ENCODE measurements around a stretch of chr1.

DNA sequence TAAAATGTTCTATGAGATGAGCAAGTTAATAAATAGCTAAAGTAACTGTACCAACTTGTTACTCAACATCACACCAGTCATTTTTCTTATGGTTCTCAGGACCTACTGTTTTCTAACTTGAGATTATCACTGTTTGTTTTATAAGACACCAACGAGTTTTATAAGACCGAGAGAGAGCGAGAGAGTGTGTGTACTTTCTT, 12.4 kb downstream of the ELK4 start:
- RRBS = no CpG with 5 or more reads among the region's 3 CpGs
CAGE:
- cytosol, long polyA plus RNA = no peak
- long polyA plus RNA = no peak
- nucleus, long polyA plus RNA = no peak

- RRBS = no CpG with 5 or more reads among the region's 3 CpGs
CAGE:
- cytosol, long polyA plus RNA = no peak
- long polyA plus RNA = no peak
- nucleus, long polyA plus RNA = no peak
These were observed 20.8 kb upstream of the SLC45A3 start for GRCh38 chr1:205701011-205701541.

DNA sequence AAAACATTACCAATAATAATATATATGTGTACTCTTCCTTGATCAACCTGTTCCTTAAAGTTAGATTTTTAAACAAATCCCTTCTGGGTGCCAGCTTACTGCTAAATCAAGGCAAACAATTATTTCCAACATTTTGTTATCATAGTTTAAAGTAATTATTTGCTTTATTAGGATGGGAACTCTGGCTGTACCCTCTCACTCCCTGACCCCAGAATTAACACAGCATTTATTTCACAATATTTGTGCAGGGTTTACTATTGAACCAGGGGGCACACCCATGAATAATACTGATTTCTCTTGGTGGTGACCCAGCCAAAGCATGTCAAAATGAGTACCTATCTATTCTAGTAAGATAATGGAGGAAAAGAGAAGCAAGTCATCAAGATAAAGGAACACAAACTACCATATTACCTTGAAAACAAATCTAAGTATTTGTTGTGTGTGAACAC, 30.1 kb upstream of the SLC45A3 start:
CAGE:
- cytosol, long polyA plus RNA = no peak
- long polyA plus RNA = no peak
- nucleus, long polyA plus RNA = no peak

DNA sequence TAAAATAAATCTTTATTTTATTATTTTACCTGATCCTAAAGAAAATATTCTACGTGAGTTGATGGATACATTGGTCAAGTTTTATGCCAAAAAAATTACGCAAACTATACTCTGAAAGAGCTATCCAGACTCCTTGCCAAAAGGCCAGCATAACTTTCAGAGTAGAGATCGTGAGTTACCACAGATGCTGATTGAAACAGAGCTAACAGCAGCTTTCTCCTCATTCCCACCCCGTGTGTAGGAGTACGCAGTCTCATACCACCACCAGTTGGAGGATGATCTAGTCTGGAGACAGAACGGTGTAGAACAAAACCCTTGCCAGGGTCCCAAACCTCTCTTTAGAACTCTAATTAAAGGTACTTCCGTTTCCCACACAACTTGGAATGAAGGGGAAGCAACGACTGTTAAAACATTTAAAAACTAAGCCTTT, 1.6 kb downstream of the NUCKS1 start:
- RRBS = no CpG with 5 or more reads among the region's 8 CpGs
CAGE:
- cytosol, long polyA plus RNA = no peak
- long polyA plus RNA = no peak
- nucleus, long polyA plus RNA = no peak

- RRBS = 1% methylated on average over 12 of the region's 47 CpGs
CAGE:
- cytosol, long polyA plus RNA = no peak
- long polyA plus RNA = no peak
- nucleus, long polyA plus RNA = no peak
These were observed 948 bp downstream of the NUCKS1 start for GRCh38 chr1:205748822-205749646.

DNA sequence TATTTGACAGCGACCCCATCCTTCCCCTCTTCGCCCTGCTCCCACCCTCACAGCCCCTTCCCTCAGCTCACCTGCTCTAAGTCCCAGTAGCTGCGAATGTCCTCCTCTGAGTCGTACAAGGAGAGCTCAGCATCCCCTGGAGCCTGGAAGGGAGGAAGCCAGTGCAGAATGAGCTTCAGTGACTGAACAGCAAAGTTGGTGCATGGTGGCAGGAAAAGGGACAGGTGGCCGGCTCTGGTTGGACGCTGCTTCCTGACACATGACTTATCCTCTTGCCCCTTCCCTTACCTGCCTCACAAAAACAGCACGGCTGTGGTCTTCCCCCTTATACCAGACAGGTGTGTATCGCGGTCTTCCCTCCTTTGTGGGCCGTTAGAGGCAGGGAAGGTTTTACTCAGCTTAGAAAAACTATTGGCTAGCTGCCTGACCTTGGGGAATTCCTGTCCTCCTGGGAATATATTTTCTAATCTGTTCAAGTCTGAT, 26.0 kb downstream of the SLC26A9 start:
- RRBS = no CpG with 5 or more reads among the region's 10 CpGs
CAGE:
- cytosol, long polyA plus RNA = no peak
- long polyA plus RNA = no peak
- nucleus, long polyA plus RNA = no peak

DNA sequence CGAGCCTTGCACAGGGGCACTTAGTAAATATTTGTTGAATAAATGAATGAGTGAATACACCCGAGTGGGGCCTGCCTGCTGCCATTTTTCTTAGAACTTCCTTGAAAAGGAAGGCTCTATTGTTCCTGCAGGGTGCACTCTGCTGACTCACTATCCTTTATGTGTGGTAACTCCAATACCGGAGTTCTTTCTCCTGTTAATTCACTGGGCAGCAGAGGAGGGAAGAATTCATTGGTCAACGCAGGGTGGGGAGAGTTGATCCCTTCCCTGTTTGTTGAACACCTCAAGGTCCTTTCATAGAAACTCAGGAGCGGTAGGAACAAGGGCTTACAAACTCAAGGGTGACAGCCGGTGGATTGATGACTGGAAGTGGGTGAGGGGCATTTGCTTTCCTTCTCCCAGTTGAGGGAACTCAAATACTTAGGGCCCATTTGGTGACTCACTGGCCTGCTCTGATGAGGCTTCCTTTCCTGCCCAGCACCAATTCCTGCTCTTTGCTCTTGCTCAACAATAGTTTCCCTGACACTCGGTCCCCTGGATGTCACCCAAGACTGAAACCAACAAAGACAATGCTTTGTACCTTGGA, 9.6 kb downstream of the SLC26A9 start:
- RRBS = no CpG with 5 or more reads among the region's 7 CpGs
CAGE:
- cytosol, long polyA plus RNA = no peak
- long polyA plus RNA = no peak
- nucleus, long polyA plus RNA = no peak

DNA sequence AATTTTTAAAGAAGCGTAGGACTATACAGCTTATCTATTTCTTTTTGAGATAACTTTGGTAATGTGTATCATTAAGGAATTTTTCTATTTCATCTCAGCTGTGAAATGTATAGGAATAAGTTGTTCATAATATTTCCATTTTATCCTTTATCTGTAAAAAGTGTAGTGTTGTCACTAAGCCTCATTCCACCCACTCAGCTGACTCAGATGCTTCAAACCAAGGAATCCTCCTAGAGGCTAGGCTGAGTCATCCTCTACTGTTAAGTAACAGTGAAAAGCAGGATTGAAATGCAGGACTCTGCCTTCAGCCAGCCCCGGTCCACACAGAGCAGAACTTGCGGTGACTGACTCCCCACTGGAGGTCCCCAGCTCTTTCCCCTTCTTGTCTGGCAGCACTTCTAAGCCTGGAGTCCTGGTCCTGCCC, 1.9 kb downstream of the RAB7B start:
- RRBS = no CpG with 5 or more reads among the region's 3 CpGs
CAGE:
- cytosol, long polyA plus RNA = no peak
- long polyA plus RNA = no peak
- nucleus, long polyA plus RNA = no peak

GRCh38 chr1:206083256-206083656, 30.3 kb downstream of the RHEX start:
- RRBS = no CpG with 5 or more reads among the region's 7 CpGs
CAGE:
- cytosol, long polyA plus RNA = no peak
- long polyA plus RNA = no peak
- nucleus, long polyA plus RNA = no peak

DNA sequence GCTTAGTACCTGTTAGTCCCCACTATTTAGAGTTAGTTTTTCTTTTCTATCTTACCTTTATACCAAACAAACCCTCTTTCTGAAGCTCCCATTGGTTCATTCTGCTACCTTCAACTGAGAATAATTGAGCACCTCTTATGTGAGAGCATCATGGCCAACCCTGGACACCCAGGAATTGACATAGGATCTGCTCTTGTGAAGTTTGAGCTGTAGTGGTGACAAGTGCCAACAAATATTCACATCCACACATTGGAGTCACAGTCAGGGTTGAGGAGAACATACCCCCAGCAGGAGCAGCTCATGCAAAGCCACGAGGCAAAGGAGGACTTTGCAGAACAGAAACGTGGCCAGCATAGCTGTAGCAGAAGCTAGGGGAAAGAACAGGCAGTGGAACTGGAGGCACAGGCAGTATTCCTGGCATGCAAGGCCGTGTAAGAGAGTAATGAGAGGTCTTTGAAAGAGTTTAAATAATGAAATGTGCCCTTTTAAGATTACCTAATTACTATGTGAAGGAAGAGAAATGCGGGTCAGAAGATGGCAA, 41.0 kb upstream of the IKBKE start:
- RRBS = no CpG with 5 or more reads among the region's 4 CpGs
CAGE:
- cytosol, long polyA plus RNA = no peak
- long polyA plus RNA = no peak
- nucleus, long polyA plus RNA = no peak

DNA sequence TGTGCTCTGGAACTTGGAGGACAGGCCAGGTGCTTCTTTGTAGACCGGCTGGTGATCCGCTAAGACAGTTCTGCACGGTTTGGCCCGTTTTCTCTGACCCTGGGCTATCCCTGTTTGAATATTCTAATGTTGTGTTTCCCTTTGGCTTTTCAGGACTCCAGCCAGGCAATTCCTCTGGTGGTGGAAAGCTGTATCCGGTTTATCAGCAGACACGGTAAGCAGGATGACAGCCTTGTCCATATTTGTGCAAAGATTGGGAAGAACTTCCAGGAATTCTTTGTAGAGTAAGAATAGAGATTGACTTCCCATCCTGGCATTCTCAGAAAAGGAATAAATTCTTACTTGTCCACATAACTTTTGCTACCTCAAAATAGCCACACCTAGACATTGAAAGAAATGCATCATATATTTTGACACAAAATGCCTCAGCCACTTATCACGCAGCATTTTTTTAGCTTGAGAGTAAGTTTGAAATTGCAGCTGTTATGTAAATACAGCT, 40.2 kb upstream of the IKBKE start:
- RRBS = no CpG with 5 or more reads among the region's 7 CpGs
CAGE:
- cytosol, long polyA plus RNA = no peak
- long polyA plus RNA = no peak
- nucleus, long polyA plus RNA = no peak

- RRBS = no CpG with 5 or more reads among the region's 19 CpGs
CAGE:
- cytosol, long polyA plus RNA = no peak
- long polyA plus RNA = no peak
- nucleus, long polyA plus RNA = no peak
These were observed 8.8 kb upstream of the IKBKE start for GRCh38 chr1:206461170-206462123.

- RRBS = under 1% methylated on average over 7 of the region's 19 CpGs
CAGE:
- cytosol, long polyA plus RNA = start-site peak on the plus strand at chr1:206471166-206471182, 35 reads
- long polyA plus RNA = start-site peak on the plus strand at chr1:206471175-206471201, 104 and 62 reads in 2 replicates
- nucleus, long polyA plus RNA = start-site peak on the plus strand at chr1:206471147-206471191, 165 reads
These were observed 632 bp downstream of the IKBKE start for GRCh38 chr1:206470724-206471491.

- RRBS = no CpG with 5 or more reads among the region's 3 CpGs
CAGE:
- cytosol, long polyA plus RNA = no peak
- long polyA plus RNA = no peak
- nucleus, long polyA plus RNA = no peak
These were observed 49.1 kb downstream of the RASSF5 start for GRCh38 chr1:206556498-206556817.

GRCh38 chr1:206556818-206557748, 49.8 kb downstream of the RASSF5 start:
- RRBS = 2% methylated on average over 31 of the region's 66 CpGs
CAGE:
- cytosol, long polyA plus RNA = no peak
- long polyA plus RNA = no peak
- nucleus, long polyA plus RNA = no peak

DNA sequence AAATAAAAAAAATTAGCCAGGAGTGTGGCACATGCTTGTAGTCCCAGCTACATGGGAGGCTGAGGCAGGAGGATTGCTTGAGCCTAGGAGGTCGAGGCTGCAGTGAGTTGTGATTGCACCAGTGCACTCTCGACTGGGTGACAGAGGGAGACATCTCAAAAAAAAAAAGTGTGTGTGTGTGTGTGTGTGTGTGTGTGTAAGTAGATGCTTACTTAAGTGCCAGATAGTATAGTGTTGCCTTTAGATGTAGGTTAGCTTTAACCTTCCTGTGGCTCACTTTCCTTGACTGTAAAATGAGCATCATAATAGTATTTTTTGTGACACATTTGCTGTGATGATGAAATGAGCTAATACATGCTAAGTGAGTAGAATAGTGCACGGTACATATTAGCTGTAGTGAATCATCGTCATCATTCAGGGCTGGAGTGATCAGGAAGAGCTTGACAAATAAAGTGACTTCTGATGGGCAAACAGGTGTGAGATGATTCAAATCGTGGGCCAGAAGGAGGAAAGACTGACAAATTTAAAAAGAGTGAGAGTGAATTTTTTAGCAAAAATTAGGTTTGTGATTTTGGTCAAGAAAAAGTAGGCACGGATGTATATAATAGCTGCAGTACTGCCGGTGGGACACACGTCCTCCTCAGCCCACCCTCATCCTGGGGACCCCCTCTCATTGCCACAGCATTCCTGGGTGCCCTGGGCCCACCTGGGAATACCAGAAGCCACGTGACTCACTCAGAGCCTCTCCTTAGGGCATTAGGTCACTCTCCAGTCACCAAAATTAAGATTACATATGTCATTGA, 34.0 kb downstream of the EIF2D start:
- RRBS = no CpG with 5 or more reads among the region's 9 CpGs
CAGE:
- cytosol, long polyA plus RNA = no peak
- long polyA plus RNA = no peak
- nucleus, long polyA plus RNA = no peak

GRCh38 chr1:206579615-206580616, 32.3 kb downstream of the EIF2D start:
- RRBS = no CpG with 5 or more reads among the region's 15 CpGs
CAGE:
- cytosol, long polyA plus RNA = no peak
- long polyA plus RNA = no peak
- nucleus, long polyA plus RNA = no peak

DNA sequence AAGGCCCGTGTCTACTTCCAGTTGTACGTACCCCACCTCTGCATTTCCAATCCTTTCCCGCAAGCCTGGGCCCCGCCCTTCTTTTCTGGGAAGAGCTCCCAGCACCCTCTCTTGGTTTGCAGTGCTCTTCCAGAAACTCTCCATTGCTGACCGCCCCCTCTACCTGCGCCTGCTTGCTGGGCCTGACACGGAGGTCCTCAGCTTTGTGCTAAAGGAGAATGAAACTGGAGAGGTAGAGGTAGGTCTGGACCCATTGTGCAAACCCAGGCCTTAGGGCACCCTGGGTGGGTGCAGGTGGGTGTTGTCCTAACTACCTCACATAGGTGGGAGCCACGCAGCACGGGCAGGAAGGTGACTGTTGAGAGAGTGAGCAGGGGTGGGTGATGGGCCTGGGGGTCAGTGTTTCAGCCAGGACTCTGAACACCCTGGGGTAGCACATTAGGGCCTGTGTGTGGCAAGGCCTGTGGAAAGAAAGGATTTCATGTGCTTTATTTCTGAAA, 27.2 kb downstream of the EIF2D start:
- RRBS = no CpG with 5 or more reads among the region's 9 CpGs
CAGE:
- cytosol, long polyA plus RNA = no peak
- long polyA plus RNA = no peak
- nucleus, long polyA plus RNA = no peak

- RRBS = no CpG with 5 or more reads among the region's 11 CpGs
CAGE:
- cytosol, long polyA plus RNA = no peak
- long polyA plus RNA = no peak
- nucleus, long polyA plus RNA = no peak
These were observed 23.2 kb downstream of the EIF2D start for GRCh38 chr1:206588820-206589750.

GRCh38 chr1:206608395-206608780, 3.9 kb downstream of the EIF2D start:
- RRBS = no CpG with 5 or more reads among the region's 5 CpGs
CAGE:
- cytosol, long polyA plus RNA = no peak
- long polyA plus RNA = no peak
- nucleus, long polyA plus RNA = no peak